ENCODE measurements around a stretch of chr14.

DNA sequence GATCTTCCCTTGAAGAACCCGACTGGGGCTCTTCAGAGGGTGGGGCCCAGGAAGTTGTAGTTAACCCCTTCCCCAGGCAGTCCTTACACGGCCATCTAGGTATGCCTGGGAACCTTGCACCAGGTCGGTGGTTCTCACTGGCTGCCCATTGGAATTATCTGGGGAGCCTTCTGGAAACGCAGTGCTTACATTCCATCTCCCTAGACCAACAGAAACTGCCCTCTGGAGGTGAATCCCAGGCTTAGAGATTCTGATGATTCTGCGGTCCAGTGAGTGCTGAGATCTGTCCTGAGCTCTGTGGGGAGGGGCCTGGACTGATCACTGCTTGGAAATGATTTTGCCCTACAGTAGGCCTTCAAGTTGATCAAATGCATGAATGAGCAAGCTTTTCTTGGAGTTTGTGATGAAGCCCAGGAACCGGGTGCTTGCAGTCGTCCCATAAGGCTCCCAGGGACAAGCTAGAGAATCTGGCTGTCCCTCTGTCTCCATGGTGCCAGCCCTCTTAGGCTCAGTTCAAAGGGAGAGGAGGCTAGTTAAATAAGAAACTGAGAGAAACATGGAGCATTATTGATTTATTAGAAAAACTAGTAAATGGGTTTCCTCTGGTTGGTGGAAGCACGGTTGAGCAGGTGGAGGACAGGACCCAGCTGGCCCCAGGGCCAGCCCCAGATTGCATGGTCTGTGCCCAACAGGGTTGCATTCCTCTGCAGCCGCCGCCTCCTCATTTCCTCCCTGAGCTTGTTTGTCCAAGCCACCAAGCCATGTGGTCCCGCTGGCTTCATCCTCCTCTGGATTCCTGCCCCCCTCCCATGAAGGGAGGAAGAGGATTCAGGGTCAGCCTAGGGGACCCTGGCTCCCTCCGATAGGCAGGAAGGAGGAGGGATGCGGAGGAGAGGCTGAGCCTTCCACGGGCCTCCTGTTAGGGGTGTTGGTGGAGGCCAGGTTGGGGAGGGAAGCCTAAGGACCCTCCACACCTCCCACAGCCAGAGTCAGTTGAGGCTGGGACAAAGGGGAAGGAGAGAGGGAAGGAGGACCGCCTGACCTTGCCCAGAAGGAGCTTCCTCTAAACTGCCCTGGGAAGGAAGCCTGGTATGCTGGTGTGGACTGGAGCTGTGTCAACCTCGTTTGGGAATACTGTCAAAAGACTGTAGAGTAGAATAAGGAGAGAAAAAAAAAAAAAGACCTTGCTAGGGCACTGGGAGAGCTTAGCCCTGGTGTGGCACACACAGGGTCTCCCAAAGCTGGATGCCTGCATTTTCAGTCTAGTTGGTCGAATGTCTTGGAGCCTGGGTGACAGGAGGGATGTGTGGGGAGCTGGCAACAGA is 42.0 kb downstream of the PLEKHG3 start:
- PRO-cap = no peak
- RAMPAGE, long total RNA, 3 experiments = no peak in any of the 3 experiments

DNA sequence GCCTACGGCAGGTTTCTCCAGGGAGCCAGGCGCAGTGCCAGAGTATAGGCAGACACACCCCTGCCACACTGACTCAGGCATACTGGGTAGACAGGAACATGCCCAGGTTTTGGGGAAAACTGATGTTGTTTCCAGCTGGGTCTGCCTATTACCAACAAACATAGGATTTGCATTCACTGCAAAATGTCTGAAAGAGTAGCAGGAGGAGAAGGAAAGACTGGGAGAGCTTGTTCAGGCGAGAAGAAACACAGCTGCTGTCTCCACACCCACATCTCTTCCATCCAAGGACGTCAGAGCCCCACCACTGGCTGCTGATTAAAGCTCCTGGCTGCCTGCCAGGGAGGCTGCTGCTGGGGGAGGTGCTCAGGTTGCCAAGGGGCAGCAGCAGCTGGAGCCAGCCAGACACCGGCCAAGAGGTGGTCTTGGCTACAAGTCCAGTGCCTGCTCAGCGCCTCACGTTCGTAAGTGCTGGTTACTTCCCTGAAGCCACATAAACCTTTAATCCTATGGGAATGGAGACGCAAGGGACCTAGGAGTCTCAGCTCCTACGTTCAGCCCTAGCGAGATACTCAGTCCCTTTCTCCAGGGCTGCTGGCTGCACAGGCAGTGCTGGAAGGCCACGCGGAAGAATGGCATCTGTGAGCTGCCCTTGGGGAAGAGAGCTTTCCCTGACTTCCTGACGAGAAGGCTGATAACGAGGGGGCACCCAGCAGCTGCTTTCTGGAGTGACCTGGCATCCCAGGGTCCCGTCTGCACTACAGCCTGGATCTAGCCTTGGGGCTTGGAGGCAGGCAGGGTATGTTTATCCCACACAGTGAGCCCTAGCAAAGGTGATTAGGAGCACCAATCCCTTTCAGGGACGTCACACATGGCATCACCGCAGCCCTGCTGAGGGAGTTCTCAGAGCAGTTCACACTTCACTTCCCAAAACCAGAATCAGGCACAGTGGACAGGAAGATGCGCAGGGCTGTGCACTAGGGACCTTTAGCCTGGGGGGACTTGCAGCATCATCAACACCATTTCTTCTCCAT is 58.2 kb downstream of the PLEKHG3 start:
- PRO-cap = bidirectional peak, plus-strand start at position 338 of the sequence, minus-strand start at position 219 of the sequence
- RAMPAGE, long total RNA, 3 experiments = no peak in any of the 3 experiments

DNA sequence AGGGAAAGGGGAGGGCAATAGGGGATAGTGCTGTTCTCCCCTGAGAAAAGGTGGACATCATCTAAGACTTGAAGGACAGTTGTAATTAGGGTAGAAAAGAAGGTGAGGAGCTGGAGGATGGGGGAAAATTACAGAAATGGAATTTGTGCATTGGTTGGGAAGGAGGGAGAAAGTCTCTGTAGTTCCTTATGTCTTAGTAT is 1.1 kb downstream of the CHURC1 start:
- PRO-cap = no peak
- RAMPAGE, long total RNA, 3 experiments = no peak in any of the 3 experiments

DNA sequence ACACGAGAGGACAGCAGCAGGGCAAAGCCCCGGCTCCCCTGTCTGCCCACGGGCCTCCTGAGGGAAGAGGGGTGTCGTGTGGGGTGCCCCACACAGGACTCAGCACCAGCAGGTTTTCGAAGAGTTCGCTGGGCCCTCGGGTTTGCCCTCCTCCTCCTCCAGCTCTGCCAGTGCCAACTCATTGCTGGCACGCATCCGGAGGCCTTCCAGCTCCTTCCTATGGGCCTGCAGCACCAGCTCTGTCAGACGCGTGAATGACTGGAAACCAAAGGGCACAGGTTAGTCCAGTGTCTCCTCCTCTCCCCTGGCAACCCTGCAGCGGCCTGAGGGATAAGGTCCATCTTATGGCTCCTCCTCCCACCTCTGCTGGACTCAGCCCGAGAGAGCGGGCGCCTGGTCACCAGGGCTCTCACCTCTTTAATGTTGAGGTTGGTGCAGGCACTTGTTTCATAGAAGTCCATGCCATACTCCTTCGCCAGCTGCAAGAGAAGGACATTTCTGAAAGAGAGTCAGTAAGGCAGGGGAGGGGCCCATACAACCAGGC is 5.8 kb upstream of the GPX2 start:
- PRO-cap = no peak
- RAMPAGE, long total RNA, 3 experiments = no peak in any of the 3 experiments

GRCh38 chr14:64960938-64961343 is 11.2 kb downstream of the RAB15 start:
- PRO-cap = no peak
- RAMPAGE, long total RNA, 3 experiments = no peak in any of the 3 experiments

DNA sequence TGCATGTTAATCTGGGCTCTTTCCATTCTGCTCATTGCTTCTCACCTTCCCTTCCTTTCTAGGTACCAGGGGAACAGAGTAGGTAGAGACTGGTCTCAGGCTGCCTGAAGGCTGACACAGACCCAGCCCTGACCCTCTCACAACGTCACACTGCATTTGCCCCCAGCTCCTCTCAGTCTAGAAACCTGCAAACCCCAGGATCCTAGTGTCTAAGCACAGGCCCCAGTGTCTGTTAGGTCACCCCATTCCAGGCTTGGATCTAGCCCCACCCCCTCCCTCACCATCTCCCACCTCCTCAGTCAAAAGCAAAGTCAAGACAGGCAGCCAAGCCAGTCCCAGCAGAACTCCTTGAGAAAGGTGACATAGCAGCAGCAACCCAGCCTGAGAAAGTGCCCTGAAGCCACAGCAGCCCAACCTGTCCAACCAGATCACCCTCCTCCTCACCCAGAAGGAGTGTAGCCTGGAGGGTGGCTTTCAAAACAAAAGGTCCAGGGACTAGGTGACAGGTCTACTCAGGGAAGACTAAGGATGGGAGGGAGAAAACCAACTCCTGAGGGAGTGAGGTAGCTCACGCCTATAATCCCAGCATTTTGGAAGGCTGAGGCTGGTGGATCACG is 5.3 kb downstream of the RAB15 start:
- PRO-cap = no peak
- RAMPAGE, long total RNA, 3 experiments = no peak in any of the 3 experiments

- PRO-cap = no peak
- RAMPAGE, long total RNA, 3 experiments = no peak in any of the 3 experiments
These were observed 1.7 kb downstream of the MAX start for GRCh38 chr14:65100479-65101135.

- PRO-cap = bidirectional peak, plus-strand start at chr14:65229801, minus-strand start at chr14:65229833; unidirectional peak, minus-strand start at chr14:65230419
- RAMPAGE, long total RNA, 3 experiments = no peak in any of the 3 experiments
These were observed 127.5 kb upstream of the MAX start for GRCh38 chr14:65229524-65230597.

DNA sequence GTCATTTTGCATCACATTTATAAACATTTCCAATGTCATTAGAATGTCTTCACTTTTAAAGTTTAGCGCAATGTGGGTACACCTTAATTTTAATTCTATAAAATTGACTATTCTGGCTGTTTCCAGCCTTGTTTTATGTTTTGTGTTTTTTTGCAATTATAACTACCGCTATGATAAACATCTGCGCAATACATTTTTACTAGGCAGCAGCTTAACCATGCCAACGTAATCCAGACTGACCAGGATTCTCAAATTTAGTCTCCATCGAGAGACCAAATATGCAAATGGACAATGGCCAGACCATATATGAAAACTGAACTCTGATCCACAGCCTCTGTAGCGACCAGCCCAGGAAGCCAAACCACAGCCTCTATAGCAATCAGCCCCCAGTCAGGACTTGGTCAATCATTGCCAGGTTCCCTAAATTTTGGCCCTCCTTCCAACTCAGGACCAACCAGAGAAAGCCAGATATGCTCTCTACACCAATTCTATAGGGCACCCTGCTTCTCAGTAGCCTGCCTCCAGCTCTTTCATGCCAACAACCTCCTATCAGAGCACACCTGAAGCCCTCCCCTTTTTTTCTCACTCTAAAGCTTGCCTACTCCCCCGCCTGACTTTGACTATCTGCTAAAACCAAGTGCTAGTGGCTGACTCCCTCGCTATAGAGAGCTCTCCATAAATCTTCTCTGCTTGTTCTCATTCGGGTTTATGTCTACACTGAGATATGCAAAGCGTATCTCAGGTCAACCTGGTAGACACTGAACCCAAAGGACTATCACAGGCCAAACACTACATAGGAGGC is 110.7 kb upstream of the FUT8 start:
- PRO-cap = no peak
- RAMPAGE, long total RNA, 3 experiments = no peak in any of the 3 experiments

DNA sequence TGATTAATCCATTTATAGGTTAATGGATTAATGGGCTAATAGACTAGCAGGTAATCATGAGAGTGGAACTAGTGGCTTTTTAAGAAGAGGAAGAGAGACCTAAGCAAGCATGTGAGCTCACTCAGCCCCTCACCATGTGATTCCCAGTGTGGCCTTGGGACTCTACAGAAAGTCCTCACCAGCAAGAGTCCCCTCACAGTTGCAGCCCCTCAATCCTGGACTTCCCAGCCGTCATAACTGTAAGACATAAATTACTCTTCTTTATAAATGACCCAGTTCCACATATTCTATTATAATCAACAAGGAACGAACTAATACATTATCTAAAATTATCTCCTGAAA is 60.7 kb upstream of the FUT8 start:
- PRO-cap = no peak
- RAMPAGE, long total RNA, 3 experiments = no peak in any of the 3 experiments

DNA sequence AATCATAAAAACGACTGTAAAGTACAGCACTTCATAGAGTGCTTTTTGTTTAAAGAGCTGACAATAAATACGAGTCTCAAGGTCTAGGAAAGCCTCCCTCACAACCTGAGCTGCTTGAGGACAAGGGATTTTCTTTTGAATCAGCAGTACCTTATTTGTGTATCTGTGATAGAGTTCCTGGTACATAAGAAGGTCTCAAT is 1.3 kb upstream of the FUT8 start:
- PRO-cap = no peak
- RAMPAGE, long total RNA, 3 experiments = no peak in any of the 3 experiments

DNA sequence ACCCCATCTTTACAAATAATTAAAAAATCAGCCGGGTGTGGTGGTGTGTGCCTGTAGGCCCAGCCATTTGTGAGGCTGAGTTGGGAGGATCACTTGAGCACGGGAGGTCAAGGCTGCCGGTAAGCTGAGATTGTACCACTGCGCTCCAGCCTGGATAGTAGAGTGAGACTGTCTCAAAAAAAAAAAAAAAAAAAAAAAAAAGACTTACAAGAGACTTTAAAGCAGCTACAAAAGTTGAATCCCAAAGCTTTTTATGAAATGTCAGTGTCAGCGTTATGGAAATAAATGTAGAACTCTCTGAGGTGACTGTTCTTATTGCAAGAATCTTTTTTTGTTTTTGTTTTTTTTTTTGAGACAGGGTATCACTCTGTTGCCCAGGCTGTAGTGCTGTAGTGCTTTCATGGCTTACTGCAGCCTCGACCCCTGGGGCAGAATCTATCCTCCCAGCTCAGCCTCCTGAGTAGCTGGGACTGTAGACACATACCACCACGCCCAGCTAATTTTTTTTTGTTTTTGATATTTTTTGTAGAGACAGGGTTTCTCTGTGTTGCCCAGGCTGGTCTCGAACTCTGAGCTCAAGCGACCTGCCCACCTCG is 17.3 kb downstream of the FUT8 start:
- PRO-cap = no peak
- RAMPAGE, long total RNA, 3 experiments = no peak in any of the 3 experiments

GRCh38 chr14:65564696-65565124 is 152.2 kb downstream of the FUT8 start:
- PRO-cap = no peak
- RAMPAGE, long total RNA, 3 experiments = no peak in any of the 3 experiments

GRCh38 chr14:66432221-66432674 is 53.9 kb upstream of the CCDC196 start:
- PRO-cap = no peak
- RAMPAGE, long total RNA, 3 experiments = no peak in any of the 3 experiments

GRCh38 chr14:67514828-67515939 is 17.9 kb upstream of the PLEKHH1 start:
- PRO-cap = unidirectional peak, minus-strand start at chr14:67515190
- RAMPAGE, long total RNA, 3 experiments = start-site peak on the minus strand in 1 of 3 experiments, at chr14:67515153-67515234 at its widest, 8 reads per replicate

DNA sequence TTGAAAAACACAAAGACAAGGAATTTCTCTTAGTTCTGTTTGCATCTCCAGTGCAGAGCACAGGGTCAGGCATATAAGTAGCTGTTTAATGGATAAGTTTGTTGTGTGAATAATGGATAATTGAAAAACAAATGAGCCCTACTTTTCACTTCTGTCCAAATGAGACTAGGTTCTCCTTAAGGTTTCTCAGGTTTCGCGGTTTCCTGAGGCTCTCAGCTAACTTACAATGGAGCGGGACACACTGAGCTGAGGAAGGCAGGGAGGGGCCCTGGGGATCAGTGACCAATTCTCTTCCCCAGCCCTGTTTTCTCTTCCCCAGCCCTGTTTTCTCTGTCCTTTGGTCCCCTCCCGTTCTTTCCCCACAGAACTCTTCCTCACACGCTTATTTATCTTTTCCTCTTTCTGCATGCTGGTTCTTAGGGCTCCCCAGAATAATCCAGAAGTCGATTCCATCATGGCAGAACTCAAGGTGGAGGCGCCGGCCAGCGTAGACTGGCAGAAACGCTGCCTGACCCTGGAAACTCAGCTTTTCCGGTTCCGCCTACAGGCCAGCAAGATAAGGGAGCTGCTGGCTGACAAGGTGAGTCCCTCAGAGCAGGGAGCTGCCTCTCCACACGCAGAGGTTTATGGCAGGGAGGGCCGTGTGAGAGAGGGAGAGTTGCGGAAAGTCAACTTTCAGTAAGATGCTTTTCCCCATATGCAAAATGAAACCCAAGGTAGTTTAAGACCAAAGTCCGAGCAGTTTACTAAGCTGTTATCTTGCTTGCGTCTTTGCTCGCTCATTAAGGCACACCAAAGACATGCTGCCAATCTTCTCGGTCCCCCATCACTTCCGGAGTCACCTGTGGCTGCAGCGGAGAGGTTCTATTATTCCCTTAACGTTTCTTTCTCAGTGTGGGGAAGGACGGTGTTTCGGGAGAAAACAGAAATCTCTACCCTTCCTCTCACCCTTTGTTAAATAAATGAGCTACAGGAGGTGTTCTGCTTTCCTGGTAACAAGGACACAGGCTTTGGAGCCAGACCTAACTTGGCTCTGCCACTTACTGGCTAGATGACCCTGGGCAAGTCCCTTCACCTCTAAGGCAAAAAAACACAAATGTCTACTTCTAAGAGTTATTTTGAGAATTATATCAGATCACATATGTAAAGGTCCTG is 8.7 kb downstream of the PLEKHH1 start:
- PRO-cap = no peak
- RAMPAGE, long total RNA, 3 experiments = no peak in any of the 3 experiments

GRCh38 chr14:67653480-67654218 is 20.8 kb downstream of the VTI1B start:
- PRO-cap = no peak
- RAMPAGE, long total RNA, 3 experiments = no peak in any of the 3 experiments

GRCh38 chr14:67933809-67934573 is 114.4 kb downstream of the RAD51B start:
- PRO-cap = no peak
- RAMPAGE, long total RNA, 3 experiments = no peak in any of the 3 experiments

DNA sequence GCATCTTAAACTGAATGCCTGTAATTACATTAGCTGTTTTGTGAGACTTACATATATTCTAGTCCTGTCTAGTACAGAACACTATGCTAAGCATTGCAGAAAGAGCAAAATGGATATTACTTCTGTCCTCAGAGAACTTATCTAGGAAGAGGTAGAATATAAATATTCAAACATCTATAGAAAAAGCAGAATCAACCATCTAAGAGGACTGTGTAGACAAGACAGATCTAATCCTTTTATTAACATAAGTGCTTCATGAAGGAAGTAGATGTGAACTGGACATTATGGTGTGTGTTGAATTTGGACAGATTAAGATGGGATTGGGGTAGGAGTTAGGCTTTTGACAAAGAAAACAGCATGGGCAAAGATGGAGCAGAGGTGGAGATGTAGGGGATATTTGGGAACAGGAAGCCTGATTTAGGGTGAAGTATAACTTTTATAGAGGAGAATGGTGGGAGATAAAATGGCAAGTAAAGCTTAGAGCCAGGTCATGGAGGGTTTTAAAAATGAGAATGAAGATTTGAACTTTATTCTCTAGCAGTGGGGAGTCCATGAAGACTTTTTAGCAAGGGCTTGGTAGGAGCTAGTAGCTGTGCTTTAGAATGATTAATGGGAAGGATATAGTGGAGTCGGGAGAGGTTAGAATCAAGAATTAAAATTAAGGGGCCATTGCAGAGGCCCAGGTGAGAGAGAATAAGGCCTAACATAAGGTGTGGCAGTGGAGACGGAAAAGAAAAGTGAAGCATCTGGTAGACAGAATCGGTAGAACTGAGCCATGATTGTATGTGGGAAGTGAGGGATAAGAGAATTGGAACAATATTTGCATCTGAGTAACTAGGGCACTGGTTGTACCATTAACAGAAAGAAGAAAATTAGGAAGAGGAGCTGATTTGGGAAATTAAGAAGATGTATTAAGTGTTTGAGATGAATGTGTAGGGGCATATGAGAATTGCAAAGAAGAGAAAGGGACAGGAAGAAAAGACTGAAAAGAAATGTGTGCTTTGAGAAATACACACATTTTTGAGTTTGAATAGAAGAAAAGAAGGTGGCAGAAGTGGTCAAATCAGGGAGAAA is 133.7 kb downstream of the RAD51B start:
- PRO-cap = no peak
- RAMPAGE, long total RNA, 3 experiments = no peak in any of the 3 experiments

DNA sequence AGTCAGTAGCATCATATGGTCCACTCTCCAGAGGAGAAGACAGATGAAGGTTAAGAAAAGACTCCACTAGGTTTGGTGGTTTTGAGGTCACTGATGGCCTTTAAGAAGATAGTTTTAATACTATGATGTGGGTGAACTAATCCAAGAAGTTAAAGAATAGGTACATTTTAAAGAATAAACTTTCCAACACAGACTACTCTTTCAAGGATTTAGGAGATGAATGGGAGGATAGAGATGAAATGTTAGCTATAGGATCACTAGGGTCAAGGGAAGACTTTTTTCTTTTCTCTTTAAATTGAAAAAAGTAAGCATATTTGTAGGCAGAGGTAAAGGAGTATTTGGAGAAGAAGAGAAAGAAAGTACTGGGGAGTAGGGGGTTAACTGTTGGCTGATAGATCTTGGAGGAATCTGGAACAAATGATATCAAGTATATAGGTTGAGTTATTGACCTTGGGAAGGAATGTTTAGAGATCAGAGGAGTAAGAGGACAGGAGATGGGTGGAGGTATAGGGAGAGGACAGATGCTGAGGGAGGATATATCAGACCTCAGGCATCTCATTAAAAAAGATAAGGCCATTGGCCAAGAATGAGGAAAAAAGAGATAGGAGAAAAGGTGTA is 135.0 kb downstream of the RAD51B start:
- PRO-cap = no peak
- RAMPAGE, long total RNA, 3 experiments = no peak in any of the 3 experiments

All from tibial nerve (tissue), 3 donors.